Pericardium fibroblast (primary cell): ENCODE measurements around the gene ZNF337.

GRCh38 chr20:25696418-25697255 is at the start of gene ZNF337:
ZNF337 (minus strand) TSS chr20:25696853.
- RAMPAGE, long total RNA: start-site peak on the minus strand at chr20:25696764-25696846, 84 and 39 reads in 2 replicates; start-site peak on the plus strand at chr20:25697020-25697086, 6 and 19 reads in 2 replicates

DNA sequence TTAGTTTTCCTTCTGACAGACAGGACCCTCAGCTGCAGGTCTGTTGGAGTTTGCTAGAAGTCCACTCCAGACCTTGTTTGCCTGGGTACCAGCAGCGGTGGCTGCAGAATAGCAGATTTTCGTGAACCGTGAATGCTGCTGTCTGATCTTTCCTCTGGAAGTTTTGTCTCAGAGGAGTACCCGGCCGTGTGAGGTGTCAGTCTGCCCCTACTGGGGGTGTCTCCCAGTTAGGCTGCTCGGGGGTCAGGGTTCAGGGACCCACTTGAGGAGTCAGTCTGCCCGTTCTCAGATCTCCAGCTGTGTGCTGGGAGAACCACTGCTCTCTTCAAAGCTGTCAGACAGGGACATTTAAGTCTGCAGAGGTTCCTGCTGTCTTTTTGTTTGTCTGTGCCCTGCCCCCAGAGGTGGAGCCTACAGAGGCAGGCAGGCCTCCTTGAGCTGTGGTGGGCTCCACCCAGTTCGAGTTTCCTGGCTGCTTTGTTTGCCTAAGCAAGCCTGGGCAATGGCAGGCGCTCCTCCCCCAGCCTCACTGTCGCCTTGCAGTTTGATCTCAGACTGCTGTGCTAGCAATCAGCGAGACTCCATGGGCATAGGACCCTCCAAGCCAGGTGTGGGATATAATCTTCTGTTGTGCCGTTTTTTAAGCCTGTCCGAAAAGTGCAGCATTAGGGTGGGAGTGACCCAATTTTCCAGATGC is 22.4 kb upstream of the ZNF337 start:
- RAMPAGE, long total RNA: no peak

DNA sequence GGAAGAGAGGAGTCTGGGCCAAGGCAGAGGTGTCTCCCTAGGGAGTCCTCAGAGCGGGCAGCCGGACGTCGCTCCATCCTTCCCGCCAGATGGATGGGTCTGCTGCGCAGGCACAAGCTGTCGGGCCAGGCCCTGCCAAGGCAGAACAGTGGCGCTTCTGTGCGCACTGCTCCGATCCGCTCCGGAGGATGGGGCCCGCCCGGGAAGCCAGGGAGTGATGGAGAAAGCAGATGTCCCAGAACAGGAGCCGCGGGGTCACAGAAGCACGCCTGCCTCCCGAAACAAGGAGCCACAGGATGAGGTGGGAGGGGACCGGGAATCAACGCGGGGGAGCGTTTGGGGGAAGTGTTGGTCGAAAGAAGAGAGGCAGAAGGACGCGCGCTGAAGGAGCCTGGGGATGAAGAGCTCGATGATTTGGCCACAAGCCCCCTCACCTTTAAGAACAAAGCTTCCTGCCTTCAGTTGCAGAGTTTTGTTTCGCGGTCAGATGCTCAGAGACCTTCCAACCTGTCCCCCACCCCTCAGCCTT is 941.3 kb upstream of the DEFB115 start:
- RAMPAGE, long total RNA: no peak

DNA sequence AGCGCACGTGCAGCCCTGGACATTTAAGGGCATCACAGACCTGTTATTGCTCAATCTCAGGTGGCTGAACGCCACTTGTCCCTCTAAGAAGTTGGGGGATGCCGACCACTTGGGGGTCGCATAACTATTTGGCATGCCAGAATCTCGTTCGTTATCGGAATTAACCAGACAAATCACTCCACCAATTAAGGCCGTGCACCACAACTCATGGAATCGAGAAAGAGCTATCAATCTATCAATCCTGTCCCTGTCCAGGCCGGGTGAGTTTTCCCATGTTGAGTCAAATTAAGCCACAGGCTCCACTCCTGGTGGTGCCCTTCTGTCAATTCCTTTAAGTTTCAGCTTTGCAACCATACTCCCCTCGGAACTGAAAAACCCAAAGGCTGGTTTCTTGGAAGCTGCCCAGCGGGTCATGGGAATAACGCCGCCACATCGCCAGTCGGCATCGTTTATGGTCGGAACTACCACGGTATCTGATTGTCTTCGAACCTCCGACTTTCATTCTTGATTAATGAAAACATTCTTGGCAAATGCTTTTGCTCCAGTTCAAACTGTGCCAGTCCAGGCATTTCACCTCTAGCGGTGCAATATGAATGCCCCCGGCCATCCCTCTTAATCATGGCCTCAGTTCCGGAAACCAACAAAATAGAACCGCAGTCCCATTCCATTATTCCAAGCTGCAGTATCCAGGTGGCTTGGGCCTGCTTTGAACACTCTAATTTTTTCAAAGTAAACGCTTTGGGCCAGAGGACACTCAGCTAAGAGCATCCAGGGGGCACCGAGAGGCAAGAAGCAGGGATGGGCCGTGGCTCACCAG is 770.8 kb upstream of the DEFB115 start:
- RAMPAGE, long total RNA: no peak

- RAMPAGE, long total RNA: no peak
Observed at GRCh38 chr20:30564936-30565314, 692.5 kb upstream of the DEFB115 start.

DNA sequence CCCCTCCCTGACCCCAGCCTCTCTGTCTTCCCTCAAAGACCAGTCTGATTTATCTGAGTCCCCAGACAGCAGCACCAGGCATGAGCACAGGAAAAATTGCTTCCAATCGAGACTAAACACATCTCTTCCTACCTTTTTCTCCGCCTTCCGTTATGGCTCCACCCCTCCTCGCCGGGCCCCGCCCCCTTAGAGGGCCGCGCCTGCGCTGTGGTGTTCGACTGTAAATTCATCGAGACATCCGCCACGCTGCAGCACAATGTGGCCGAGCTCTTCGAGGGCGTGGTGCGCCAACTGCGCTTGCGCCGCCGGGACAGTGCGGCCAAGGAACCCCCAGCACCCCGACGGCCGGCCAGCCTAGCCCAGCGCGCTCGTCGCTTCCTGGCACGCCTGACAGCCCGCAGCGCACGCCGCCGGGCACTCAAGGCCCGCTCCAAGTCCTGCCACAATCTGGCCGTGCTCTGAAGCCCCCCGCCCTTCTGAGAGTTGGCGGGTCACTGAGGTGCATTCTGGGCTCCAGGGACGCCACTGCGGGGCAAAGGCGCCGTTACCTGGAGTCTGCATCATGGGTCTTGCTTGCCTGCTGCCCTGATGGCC is 9.0 kb downstream of the REM1 start:
- RAMPAGE, long total RNA: no peak

- RAMPAGE, long total RNA: no peak
Observed at GRCh38 chr20:31612732-31613288, 7.7 kb downstream of the ID1 start.

DNA sequence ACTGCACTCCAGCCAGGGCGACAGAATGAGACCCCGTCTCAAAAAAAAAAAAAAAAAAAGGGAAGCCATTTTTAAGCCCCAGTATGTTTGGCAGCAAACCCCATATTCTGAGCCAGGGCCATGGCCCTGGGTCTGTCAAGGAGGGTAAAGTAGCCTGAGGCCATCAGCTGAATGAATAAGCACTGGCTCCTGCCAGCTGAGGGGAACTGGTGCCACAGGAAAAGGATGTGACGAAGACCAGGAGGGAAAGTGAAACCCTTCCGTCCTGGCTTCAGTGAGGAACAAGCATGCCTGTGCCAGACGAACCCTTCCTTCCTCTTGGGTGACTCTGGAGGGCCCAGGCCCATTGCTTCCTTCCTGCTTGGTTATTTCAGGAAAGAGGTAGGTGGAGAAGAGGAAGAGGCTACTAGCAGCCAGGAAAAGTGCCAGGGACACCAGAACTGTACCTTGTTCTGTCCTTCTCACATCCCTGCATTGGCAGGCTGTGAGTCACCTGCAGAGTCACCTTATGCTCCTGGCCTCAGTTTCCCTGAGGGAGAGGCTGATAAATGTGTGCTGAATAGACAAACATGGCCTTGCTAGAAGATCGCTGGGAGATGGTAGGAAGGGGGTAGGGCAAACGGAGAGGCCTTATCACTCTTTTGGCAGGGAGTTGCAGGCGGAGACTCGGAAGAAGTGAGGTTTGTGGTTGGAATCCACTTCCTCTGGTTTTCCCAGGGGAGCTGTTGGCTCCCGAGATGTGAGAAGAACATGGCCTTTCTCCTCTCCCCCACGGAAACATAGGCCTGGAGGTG is 37.3 kb downstream of the COX4I2 start:
- RAMPAGE, long total RNA: no peak

DNA sequence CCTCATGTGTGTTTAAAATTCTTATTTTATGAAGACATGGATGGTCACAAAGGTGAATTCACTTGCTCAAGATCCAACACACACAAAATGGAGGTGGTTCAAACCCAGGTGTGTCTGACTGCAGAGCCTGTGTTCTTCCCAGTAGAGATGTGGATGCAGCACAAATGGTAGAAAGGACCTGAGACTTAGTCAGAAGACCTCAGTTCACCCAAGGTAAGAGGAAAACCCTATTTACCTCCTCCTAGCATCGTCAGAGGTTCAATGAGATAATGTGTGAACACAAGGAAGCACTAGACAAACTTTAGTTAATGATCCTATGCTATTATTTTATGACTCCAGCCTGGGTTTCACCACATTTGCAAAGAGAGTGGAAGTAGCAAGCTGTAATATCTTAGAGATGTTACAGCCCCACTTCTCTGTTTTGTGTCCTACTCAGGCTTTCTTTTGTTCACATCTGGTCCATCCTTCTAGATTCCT is 36.5 kb downstream of the BCL2L1 start:
- RAMPAGE, long total RNA: no peak

DNA sequence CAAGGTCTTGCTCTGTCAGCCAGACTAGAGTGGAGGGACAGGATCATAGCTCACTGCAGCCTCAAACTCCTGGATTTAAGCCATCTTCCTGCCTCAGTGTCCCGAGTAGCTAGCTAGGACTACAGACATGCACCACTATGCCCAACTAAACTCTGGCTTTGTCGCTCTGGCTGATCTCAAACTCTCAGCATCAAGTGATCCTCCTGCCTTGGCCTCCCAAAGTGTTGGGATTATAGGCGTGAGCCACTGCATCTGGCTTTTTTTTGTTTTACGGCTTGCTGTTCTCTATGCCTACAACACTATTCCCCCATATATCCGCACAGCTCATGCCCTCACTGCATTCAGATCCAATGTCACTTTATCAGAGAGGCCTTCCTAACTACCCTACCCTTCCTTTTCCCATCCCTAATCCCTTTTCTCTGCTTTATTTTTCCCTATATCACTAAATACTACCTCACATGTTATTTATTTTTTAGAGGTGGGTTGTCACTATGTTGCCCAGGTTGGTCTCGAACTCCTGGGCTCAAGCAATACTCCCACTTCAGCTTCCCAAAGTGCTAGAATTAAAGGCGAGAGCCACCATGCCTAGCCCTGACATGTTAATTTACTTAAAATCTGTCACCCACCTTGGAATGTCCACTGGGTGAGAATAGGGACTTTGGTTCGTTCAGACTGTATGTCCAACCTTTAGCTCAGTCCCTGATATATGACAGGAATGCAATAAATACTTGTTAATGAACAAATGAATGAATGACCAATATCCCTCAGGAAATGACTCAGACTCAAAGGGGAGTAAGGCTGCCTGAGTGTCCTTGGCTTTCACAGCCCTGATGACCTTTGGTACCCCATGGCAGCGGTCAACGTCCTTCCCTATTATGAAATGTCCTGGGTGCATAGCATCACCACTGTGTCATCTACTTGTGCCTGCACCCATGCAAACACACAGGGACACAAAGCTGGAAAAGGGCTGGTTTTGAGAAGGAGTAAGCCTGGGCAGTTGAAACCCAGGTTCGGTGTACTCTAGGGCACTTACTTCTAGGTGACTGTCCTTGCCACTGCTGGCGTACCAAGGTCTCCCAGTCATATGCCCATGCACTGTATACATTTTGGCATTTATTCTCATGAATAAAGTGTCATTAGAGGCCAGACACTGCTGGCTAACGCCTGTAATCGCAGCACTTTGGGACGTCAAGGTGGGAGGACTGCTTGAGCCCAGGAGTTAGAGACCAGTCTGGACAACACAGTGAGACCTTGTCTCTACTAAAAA is 26.7 kb downstream of the BCL2L1 start:
- RAMPAGE, long total RNA: no peak

- RAMPAGE, long total RNA: no peak
Observed at GRCh38 chr20:31704298-31705202, 18.1 kb downstream of the BCL2L1 start.

DNA sequence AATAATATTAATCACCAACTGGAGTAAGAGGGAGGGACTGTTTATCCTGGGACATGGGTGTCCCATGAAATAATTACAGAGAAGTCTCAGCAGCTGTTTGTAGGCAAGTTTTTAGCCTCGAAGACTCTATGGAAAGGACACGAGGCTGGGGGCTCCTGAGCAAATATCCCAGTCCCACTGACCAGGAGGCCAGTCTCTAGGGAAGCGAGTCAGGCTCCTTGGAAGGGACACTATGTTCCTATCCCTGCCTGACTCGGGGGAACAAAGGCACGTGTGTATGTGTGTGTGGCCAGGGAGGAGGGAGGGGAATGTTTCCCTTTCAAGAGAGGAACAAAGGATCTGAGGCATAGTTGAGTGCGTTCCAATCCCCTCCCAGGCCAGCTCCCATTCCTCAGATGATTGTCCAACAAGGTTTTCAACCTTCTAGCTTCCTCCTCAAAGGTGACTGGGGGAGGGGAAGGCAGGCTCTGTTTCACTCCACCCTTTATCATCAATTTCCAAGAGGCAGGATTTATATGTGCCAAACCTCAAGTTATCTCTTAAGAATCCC is 10.1 kb downstream of the BCL2L1 start:
- RAMPAGE, long total RNA: no peak

- RAMPAGE, long total RNA: no peak
Observed at GRCh38 chr20:31822189-31823064, 3.3 kb downstream of the MYLK2 start.

DNA sequence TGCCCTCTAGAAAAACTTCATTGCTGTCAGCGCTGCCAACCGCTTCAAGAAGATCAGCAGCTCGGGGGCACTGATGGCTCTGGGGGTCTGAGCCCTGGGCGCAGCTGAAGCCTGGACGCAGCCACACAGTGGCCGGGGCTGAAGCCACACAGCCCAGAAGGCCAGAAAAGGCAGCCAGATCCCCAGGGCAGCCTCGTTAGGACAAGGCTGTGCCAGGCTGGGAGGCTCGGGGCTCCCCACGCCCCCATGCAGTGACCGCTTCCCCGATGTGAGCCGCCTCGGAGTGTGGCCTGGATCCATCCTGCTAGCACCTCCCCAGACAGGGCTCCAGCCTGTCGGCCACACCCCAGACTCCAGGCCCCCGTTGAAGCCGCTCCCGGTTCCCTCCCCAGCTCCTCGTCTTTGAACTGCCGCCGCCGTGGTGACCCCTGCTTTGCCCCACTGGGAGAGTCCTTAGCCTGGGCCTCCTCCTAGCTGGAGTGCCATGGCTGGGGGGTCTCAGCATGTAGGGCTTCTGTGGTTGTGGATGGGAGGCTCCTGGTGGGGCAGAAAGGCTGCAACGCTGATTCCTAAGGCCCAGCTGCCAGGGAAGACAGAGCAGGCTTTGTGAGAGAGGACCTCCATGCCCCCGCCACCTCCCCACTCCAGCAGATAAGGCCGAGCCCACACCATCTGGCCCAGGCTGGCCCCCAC is 11.6 kb downstream of the FOXS1 start:
- RAMPAGE, long total RNA: no peak

GRCh38 chr20:31967366-31967751 is 592 bp upstream of the XKR7 start:
- RAMPAGE, long total RNA: no peak

DNA sequence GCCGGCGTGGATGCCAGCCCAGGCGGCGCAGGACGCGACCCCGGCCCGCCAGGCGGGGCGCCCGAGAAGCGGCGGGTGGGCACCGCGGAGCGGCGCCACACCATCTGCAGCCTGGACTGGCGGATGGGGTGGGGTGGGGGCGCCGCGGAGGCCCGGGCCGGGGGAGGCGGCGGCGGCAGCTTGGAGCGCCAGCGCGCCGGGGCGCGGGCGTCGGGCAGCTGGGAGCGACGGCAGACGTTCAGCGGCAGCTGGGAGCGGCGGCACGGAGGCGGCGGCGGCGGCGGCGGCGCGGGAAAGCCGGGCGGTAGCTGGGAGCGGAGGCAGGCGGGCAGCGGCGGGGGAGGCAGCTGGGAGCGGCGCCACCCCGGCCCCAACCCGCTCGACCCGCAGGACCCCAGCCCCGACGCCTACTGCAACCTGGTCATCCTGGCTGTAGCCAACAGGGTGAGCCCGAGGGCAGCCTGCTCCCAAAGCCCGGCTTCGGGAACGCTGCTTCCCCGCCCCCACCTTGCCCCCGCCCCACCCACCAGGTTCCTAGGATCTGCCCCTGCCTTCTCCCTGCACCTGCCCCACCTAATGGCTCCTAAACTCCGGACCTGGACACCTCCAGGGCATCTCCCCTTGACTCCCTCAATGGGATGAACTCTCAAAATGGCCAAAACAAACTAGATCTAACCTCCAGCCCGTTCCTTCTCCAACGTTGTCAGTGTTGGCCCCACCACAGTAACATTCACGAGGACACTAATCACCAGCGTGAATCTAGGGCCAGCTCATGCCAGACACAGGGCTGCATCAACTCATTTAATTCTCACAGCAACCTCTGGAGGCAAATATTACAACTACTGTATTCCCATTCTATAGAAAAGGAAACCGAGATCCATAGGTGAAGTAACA is 9.0 kb downstream of the CCM2L start:
- RAMPAGE, long total RNA: no peak

DNA sequence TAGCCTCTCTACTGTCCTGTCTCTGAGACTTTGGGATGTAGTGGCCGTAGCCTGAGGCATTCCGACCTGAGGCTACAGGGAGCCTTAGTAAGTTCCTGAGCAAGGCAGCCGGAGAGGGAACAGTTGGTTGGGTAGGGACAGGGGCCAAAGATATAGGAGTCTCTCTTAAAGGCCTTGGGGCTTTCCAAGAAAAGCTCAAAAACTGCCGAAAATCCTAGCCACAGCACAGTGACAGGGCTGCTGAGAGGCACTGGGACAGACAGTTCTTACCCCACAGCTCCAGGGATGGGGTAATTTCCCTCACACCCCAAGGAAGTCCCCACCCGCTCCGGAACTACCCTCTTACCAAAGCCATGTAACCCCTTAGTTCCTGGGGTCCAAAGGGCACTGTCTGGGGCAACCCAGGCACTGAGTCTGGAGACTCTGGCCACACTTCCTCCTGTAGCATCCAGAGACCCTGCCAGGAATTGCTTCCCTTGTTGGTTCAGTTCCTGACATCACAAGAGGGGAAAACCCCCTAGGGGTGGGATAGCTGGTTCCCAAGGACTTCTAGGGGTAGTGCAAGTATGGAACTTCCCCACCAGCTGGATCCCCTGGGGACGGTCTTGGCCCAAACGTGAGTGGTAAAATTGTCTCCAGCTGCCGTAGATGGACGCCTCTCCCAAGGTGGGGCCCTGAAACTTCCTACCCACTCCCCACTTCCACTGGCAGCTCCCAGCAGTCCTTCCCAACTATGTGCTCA is 17.5 kb upstream of the HCK start:
- RAMPAGE, long total RNA: no peak

DNA sequence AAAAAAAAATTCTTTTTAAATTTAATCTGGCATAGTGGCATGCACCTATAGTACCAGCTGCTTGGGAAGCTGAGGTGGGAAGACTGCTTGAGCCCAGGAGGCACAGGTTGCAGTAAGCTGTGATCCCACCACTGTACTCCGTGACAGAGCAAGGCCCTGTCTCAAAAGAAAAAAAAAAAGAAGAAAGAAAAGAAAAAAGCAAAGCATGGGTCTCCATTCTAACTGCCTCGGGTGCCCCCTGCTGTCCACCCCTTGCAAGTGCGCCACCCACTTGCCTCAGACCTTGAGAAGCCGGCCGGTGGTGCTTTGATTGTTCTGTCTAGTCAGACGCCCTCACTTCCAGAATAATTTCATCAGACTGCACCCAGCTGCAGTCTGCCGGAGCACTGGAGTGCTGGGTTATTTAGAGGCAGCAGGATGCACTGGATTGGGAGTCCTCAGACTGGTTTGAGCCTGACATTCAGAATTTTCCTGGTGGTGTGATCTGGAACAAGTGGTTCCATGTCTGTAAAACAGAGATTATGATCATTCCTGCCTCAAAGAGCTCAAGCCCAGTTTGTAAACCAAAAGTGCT is 17.6 kb upstream of the TM9SF4 start:
- RAMPAGE, long total RNA: no peak

DNA sequence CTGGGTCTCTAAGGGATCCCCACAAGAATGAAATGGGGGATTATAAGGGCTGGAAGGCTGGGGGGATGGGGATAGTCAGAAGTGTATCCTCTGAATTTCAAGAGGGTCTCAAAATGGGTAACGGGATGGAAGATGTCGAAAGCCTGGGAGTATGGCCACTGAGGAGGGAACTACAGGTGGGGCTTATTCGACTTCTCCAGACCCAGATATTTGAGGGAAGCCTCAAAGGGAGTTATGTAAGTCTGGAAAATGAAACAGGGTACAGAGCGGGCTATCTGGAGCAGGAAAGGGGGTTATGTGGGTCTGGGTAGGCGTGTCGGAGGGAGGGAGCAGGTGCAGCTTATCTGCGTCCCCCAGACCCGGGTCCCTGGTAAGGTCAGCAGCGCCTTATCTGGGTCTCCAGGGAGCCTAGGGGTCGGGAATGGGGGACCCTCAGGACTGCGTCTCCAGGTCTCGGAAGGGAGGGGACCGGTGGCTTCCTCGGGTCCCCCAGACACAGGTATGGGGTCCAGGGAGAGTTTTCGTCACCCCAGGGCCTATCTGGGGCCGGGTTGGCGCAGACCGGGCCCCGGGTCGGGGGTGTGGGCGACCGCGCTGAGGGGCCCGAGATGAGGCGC is 502 bp downstream of the PLAGL2 start:
- RAMPAGE, long total RNA: no peak

DNA sequence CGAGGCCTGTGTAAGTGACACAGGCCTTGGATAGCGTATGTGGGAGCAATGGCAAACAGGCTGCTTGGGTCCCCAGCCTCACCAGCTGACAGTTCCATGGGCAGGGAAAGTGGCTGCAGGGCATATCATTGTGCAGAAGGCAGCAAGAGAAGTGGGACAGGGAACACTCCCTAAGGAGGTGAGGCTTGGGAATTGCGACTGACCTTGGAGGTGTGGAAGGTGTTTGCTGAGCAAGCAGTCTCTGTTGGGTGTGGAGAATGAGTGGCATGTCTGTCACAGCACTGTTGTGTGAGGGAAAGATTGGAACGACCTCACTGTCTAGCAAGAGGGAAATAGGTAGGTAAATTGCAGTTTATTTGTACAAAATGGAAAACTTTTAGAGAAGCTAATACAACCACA is 16.8 kb downstream of the POFUT1 start:
- RAMPAGE, long total RNA: no peak